Omental fat pad (tissue), 4 donors: ENCODE measurements around a stretch of chr9.

DNA sequence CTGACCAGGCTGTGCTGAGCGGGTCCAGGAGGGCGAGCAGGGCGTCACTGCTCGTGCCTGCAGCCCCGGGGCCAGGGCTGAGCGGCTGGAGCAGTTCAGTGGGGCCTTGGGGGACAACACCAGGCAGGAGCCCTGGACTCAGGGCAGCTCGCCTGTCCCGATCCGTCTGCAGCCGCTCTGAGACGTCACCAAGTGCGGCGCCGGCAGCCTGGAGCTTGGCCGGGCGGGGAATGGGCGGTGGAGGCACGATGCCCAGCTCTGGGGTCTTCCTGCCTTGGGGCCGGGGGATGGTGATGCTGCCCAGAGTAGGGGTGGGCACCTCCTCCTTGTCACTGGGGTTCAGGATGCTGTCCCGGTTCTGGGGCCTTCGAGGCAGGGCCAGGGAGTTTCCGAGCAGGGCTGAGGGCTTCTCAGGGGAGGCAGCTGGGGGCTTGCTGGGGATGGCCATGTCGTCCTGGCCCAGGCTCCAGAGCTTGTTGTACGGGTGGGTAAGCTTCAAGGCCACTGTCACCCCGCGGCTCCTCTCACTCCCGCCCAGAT is 26.2 kb downstream of the CRB2 start:
- PRO-cap = no peak
- RAMPAGE, long total RNA, 4 experiments = no peak in any of the 4 experiments

DNA sequence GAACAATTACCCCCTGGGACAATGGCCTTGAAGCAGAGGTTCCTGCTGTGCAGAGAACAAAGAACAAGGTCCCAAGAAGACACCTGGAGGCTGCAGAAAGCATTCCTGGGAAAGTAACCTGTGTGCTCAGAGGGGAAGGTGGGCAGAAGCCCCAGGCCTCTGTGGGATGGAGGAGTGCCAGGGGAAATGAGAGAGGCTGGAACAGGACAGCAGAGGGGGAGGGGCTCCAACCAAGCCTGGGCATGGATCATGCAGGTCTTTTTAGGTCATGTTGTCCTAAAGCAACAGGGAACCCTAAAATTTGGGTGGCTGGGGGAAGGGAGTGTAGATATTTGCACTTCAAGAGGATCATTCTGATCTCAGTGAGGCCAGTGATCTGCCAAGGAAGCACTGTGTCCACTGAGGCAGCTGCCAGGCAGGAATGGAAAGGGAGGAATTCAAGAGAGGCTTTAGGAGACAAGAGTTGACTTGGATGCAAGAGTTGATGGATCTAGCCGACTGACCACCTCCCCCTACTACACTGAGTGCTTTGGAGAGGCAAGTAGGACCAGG is 126.7 kb downstream of the CRB2 start:
- PRO-cap = no peak
- RAMPAGE, long total RNA, 4 experiments = no peak in any of the 4 experiments

DNA sequence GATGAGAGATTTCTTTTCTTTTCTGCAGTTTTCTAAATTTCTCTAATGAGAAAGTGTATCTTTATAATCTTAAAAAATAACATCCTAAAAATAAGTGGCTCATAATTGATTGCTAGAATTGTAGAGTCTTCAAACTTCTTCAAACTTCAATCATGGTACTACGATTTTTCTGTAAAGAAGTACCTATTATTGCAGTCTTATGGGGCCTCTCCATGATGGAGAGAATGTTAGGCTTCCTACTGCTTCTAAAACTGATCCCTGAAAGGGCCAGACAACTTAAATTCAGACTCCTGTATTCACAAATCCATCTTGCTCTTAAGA is 181.7 kb downstream of the DENND1A start:
- PRO-cap = no peak
- RAMPAGE, long total RNA, 4 experiments = no peak in any of the 4 experiments

GRCh38 chr9:123816571-123817134 is 113.3 kb downstream of the DENND1A start:
- PRO-cap = no peak
- RAMPAGE, long total RNA, 4 experiments = no peak in any of the 4 experiments

GRCh38 chr9:123997706-123998329 is 13.8 kb upstream of the LHX2 start:
- PRO-cap = no peak
- RAMPAGE, long total RNA, 4 experiments = no peak in any of the 4 experiments

- PRO-cap = no peak
- RAMPAGE, long total RNA, 4 experiments = no peak in any of the 4 experiments
These were observed 33.9 kb downstream of the LHX2 start for GRCh38 chr9:124045462-124045938.

DNA sequence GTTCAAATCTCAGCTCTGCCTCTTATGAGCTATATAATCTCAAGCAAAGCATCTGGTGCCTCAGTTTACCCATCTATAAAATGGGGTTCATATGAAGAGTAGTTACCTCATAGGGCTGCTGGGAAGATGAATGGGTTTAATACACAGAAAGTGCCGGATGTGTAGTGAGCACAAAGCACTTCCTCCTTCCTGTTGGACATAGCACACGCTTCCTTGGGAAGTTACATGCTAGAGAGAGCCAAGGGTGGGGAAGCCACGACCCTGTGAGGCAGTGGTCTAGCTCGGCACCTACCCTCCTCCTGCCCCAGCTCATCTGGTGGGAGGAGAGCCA is 43.7 kb upstream of the NEK6 start:
- PRO-cap = no peak
- RAMPAGE, long total RNA, 4 experiments = no peak in any of the 4 experiments

- PRO-cap = no peak
- RAMPAGE, long total RNA, 4 experiments = no peak in any of the 4 experiments
These were observed 1.2 kb downstream of the NEK6 start for GRCh38 chr9:124259070-124259269.

DNA sequence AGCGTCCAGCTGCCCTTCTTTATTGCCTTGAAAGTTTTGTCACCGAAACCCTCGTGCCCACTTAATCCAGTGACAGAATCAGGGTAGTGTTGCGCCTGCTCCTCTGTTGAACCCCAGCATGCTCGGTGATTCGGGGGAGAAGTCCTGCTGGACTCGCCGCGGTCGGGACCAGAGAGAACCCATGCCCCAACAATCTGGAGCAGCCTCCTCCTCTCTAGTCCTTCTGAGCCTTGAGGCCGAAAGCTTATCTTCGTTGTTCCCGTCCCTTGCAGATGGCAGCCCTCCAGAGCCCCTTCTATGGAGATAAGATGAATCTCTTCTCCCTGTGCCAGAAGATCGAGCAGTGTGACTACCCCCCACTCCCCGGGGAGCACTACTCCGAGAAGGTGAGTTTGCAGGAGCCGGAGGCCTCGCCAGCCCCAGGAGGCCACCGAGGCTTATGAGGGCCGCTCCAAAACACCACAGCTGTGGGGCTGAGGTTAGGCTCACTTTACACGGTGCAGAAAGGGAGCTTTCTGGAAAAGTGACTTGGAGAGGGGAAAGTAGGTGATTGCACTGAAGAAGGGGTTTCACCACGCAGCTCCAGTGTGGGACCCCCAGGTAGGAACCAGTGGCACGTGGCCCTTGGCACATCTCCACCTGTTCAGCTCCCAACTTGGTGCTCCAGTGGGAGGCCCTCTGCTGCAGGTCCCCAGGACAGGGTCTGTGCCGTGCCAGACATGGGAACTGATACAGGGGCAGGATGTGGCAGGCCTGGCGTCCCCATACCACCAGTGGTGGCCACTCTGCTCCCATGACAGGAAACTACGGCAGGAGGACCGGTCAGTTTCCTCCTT is 67.6 kb downstream of the PSMB7 start:
- PRO-cap = no peak
- RAMPAGE, long total RNA, 4 experiments = no peak in any of the 4 experiments

DNA sequence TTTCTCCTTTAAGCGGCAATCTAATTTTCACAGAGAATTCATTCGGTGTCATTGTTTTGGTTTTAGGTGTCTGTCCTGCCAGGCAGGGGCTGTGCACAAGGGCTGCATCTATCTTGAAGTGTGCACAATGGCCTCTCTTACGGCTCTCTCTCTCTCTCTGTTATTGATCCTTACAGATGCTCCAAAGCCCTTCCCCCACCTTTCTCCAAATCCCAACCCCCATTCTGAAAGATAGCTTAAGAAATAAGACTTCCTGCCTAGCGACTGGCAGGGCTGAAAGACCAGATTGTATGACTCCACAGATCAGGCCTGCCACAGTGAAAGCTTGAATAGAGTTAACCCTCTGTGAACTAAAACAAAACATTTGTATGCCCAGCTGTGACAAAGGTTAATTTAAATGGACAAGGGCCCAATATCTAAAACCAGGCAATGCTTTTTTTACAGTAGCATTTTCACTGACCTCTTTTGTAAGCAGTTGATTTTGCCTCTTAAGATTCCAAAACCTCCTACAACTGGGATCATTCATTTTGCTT is 86.5 kb upstream of the NR5A1 start:
- PRO-cap = no peak
- RAMPAGE, long total RNA, 4 experiments = no peak in any of the 4 experiments

DNA sequence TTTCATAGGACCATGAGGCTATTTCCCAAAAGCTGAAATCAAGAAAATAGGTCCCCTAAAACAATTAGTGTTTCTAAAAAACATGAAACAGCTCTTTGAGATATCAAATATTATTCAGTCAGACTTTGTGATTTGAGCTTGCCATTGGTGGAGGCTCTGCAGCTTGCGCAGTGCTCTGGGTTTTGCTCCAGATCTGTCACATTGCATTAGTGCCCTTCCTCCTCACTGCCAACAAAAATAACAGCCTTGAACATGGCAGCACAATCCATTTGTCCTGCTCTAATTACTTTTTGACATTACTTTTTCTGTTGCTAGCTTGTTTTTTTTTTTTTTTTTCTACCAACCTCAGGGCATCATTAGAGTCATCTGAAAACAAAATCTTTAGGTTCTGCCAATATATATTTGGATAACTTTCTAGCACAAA is 117.4 kb upstream of the NR5A1 start:
- PRO-cap = no peak
- RAMPAGE, long total RNA, 4 experiments = no peak in any of the 4 experiments

DNA sequence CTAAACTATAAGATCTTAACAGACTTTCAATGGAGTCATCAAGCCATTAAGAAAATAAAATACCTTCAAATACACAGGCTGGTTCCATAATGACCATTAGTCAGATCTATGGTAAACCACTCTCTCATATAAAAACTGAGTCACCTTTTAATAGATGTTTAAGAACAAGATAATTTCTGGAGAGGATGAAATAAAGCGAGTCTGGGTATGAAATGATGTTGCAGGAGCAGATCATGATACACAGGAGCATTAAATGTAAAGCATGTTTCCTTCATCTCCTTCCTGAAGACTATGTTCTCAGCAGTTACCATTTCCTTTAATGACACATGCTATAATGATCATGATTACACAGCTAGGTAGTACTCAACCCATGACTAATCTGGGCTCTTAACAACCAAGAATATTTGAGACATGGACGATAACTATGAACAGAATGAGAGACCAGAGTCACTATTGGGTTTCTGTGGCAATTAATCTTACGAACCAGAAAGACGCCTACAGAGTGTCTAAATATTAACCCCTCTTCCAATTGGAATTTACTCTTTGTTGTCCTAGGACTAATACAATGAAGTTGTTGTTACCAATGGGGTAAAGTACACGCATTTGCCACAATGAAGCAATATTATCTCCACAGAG is 105.6 kb downstream of the NR6A1 start:
- PRO-cap = no peak
- RAMPAGE, long total RNA, 4 experiments = no peak in any of the 4 experiments

- PRO-cap = no peak
- RAMPAGE, long total RNA, 4 experiments = no peak in any of the 4 experiments
These were observed 18.4 kb upstream of the WDR38 start for GRCh38 chr9:124834502-124835552.

DNA sequence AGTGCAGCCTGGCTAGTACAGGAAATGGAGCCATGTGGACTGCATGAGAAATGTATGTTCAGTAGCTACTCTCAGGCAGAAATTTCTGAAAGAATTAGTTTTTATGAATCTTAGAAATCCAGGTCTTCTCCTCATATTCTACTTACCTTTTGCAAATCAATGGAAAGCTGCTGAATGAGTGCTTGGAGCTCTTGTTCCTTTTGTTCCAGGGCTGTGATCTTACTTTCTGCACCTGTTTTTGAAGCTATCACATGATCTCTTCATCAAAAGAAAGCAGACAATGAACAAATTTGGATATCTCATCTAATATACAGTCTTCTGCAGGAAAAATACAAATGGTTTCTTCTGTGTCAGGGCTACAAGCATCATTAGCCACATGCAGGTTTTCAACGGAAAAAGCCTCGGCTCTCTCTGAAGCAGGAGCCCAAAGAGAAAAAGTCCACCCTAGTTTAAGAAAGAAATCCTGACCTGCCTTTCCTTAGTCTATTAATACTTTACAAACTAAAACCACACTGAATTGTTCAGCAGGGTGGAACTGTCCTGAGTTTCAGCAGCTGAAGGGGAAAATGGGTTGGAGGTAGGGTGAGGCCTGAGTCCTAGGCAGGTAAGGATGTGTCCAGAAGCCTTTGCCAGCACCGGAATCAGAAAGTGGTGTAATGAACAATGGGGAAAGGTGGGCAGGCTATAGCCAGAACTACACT is 19.8 kb downstream of the GOLGA1 start:
- PRO-cap = no peak
- RAMPAGE, long total RNA, 4 experiments = no peak in any of the 4 experiments

DNA sequence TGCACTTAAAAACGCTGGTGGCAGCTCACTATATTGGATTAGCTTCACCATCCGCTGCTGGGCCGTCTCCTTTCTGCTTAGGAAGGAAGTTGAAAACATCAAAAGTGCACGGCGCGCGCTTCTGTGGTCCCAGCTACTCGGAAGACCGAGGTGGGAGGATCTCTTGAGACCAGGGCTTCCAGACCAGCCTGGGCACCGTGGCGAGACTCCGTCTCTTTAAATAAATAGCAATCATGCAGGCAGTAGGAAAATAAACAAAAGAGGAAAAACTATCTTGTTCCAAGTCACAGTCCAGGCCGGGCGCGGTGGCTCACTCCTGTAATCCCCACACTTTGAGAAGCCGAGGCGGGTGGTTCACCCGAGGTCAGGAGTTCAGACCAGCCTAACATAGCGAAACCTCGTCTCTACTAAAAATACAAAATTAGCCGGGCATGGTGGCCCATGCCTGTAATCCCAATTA is 847 bp upstream of the GOLGA1 start:
- PRO-cap = no peak
- RAMPAGE, long total RNA, 4 experiments = no peak in any of the 4 experiments

GRCh38 chr9:125237924-125238445 is 3.2 kb downstream of the HSPA5 start:
- PRO-cap = no peak
- RAMPAGE, long total RNA, 4 experiments = no peak in any of the 4 experiments

DNA sequence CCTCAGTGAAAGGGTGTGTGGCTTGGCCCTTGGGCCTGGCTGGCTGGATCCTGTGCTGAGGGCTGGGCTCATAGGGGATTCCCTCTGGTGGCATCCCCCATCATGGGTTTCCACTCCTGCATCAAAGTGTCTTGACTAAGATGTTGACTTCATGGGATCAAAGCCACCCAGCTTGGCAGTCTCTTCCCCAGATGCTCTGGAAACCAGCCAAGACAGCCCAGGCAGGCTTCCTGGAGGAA is 166.7 kb downstream of the GAPVD1 start:
- PRO-cap = no peak
- RAMPAGE, long total RNA, 4 experiments = no peak in any of the 4 experiments

DNA sequence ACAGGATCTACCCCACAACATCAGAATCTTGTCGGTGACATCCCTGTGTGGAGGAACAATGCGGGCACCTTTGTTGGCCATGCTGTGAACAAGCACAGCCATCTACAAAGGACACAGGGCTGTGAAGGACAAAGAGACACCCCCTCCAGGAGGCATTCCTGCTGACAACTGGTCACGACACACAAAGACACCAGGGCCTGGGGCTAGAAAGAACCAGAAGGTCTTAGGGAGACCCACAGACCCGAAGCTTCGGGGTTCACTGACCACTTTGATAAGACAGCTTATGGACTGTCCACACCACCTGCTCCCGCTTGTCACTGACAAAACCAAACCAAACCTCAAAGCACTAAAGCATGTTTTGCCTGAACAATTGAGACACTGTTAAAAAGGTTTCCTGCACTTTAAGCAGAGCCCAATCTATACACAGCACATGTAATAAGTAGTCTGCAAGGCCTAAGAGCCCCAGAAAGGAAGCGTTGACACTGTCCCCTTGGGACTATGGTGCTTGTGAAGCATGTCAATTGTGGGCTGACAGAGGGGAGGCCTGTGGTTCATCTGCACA is 184.9 kb downstream of the GAPVD1 start:
- PRO-cap = no peak
- RAMPAGE, long total RNA, 4 experiments = no peak in any of the 4 experiments

DNA sequence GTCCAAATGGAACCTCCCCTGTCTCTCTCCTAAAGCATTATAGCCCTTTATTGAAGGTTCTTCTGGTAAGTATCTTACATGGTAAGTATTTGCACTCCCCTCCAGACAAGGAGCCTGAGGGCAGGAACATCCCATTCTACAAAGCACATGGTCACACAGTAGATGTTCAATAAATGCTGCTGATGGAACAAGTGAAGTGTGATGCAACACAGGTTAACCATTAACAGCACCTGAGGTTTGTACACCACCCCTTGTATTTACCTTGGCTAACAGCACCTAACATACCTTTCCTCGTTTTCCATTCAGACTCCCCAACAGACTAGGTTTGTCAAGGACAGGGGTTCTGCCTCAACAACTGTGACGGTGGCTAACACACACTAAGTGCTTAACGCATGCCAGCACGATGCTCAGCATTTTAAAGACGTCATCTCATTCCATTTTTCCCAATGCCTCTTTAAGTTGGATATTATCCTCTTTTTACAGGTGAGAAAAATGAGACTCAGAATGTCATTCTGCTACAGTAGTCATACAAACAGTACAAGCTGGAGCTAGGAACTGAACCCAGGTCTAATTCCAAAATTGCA is 213.6 kb downstream of the MAPKAP1 start:
- PRO-cap = no peak
- RAMPAGE, long total RNA, 4 experiments = no peak in any of the 4 experiments

- PRO-cap = no peak
- RAMPAGE, long total RNA, 4 experiments = no peak in any of the 4 experiments
These were observed 736 bp downstream of the PBX3 start for GRCh38 chr9:125747768-125748450.